Thyroid gland (tissue), 7 donors: ENCODE measurements around a stretch of chr15.

DNA sequence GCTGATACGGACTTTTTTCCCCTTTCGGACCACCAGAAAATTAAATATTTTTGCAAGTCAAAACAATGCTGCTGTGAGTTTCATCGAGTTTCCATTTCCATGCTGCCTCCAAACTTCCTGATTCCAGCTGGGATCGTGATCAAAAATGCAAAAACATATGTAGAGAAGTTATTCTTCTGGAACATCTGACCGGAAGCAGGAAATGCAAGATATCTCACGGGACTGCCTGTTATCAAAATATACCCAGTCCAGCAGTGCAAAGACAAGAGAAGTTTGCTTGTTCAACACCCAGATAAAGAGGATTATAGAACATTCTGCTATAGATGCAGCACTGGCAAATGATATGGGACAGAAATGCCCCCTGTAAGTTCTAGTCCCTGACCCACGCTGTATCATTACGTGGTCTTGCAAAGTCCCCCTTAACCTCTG, 726.7 kb upstream of the NR2F2 start:
- PRO-cap, 2 experiments = peak in 1 of 2 experiments; most common plus-strand start position 246 of the sequence (in 1); most common minus-strand start position 101 of the sequence (in 1)
- RAMPAGE, long total RNA, 5 experiments = no peak in any of the 5 experiments

GRCh38 chr15:95869822-95870455, 460.6 kb upstream of the NR2F2 start:
- PRO-cap, 2 experiments = no peak in any of the 2 experiments
- RAMPAGE, long total RNA, 5 experiments = no peak in any of the 5 experiments

DNA sequence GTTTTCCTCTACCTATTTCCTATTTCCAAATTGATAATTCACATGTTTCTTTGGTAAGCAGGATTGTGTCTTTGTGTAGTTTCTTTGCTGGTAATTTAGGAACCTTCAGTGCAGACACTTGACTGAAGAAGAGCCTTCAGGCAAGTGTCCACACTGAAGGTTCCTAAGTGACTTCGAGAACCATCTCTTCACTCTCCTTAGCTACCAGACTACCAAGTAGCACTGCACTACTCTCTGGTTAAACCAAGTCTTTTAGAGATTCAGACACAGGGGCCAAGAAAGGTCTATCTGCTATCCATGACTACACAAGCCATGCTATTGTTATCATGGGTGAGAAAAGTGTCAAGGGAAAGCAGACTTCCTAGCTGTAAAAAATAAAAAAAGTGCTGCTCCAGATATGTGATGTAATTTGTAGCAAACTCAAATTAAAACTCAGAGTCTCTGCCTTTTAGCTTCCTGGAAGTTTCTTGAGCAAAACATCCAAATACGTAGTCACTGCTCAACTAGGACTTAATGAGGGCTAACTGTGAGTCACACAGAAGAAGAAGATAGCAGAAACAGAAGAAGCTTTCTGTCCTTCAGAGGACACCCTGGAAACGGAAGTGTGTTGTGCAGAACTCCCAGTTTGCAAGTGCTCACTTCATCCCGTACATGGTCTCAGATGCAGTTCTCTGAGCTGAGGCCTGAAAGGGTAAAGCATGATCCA, 393.5 kb upstream of the NR2F2 start:
- PRO-cap, 2 experiments = no peak in any of the 2 experiments
- RAMPAGE, long total RNA, 5 experiments = no peak in any of the 5 experiments

GRCh38 chr15:96135003-96136117, 195.1 kb upstream of the NR2F2 start:
- PRO-cap, 2 experiments = no peak in any of the 2 experiments
- RAMPAGE, long total RNA, 5 experiments = no peak in any of the 5 experiments

- PRO-cap, 2 experiments = no peak in any of the 2 experiments
- RAMPAGE, long total RNA, 5 experiments = no peak in any of the 5 experiments
These were observed 168.1 kb upstream of the NR2F2 start for GRCh38 chr15:96162394-96162861.

- PRO-cap, 2 experiments = no peak in any of the 2 experiments
- RAMPAGE, long total RNA, 5 experiments = no peak in any of the 5 experiments
These were observed 159.3 kb upstream of the NR2F2 start for GRCh38 chr15:96171093-96171736.

DNA sequence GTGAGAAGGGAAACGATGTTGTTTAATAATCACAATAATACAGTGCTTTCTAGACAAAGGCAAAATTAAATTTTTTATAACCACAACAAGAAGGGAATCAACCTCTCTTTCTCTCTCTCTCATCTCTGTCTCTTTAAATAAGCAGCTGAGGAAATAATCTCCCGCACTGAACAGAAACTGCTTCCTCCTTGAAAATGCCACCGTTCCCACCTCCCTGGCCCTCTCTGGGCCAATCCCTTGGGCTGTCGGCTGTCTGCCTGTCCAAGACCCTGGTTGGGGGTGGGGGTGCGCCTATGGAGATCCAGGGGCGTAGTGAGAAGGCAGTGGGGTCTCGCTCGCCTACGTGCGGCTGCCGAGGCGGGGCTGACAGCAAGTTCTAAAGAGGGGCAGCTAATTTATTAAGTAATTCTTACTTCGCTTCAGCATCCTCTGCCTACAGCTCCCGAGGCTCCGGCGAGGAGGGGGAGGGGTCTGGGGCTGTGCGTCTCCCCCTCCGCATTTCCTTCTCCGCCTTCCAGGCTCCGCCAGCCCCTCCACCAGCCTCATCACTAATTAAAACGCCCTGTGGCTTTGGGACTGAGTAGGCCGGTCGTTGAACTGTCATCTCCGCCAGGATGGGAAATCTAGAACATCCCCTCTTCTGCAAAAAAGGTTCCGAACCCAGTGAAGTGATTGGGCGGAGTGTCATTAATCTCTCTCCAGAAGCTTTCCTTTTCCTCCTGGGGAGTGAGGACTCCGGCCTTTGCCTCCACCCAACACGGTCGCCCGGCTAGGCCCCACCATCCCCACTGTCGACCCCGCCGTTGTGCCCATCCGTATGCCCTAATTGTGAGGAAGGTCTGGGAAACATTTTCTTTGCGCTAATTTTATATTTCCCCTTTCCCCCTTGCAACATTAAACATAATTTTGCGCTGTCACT, 16.8 kb downstream of the NR2F2 start:
- PRO-cap, 2 experiments = peak in 1 of 2 experiments; most common plus-strand start position 565 of the sequence (in 1); most common minus-strand start position 550 of the sequence (in 1)
- RAMPAGE, long total RNA, 5 experiments = no peak in any of the 5 experiments

- PRO-cap, 2 experiments = peak in 1 of 2 experiments; most common plus-strand start chr15:96353286 (in 1)
- RAMPAGE, long total RNA, 5 experiments = no peak in any of the 5 experiments
These were observed 22.6 kb downstream of the NR2F2 start for GRCh38 chr15:96353165-96353523.

GRCh38 chr15:96983973-96984939, 653.8 kb downstream of the NR2F2 start:
- PRO-cap, 2 experiments = no peak in any of the 2 experiments
- RAMPAGE, long total RNA, 5 experiments = no peak in any of the 5 experiments

GRCh38 chr15:97678542-97679209, 281.8 kb upstream of the ARRDC4 start:
- PRO-cap, 2 experiments = no peak in any of the 2 experiments
- RAMPAGE, long total RNA, 5 experiments = no peak in any of the 5 experiments

- PRO-cap, 2 experiments = peak in 2 of 2 experiments; most common plus-strand start chr15:97875740 (in 1); most common minus-strand start chr15:97875620 (in 2)
- RAMPAGE, long total RNA, 5 experiments = start-site peak on the minus strand in 2 of 5 experiments, at chr15:97875617-97875717 at its widest, 41 to 63 reads per replicate
These were observed 84.8 kb upstream of the ARRDC4 start for GRCh38 chr15:97875332-97876406.

- PRO-cap, 2 experiments = no peak in any of the 2 experiments
- RAMPAGE, long total RNA, 5 experiments = no peak in any of the 5 experiments
These were observed 13.1 kb upstream of the ARRDC4 start for GRCh38 chr15:97947381-97947732.

DNA sequence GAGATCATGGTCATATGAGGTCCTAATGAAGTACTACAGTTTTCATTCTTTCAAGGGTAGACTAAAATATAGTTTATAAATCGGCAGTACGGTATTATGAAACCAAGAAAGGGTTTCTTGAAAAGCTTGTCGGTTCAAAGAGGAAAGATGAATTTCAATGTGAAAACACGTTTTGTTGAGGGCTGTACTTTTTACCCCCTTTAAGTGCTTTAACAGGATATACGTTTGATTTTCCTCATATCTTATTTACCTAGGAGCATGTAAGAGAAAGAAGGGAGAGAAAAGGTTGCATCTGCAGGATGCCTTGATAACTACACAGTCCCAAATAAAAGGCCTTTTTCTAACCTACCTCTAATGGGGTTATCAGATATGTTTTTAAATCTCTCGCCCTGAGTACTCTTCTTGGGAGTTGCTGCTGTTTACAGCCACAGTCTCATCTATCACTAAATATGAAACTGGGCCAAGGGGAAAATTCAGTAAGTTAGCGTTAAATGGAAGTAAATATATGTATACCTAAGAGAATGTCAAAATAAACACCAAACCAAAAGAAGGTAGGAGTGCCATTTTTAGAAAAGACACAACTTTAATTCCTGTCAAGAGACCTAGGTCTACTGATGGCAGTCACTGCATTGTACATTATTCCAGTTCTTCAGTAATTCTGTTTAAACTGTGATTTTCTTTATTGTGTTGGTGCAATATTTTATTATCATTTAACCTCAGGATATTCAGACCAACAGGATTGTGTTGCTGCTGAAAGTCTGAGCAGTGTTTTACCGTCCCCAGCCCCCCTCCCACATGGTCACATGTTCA, 11.4 kb downstream of the ARRDC4 start:
- PRO-cap, 2 experiments = no peak in any of the 2 experiments
- RAMPAGE, long total RNA, 5 experiments = no peak in any of the 5 experiments

GRCh38 chr15:97974246-97974986, 13.9 kb downstream of the ARRDC4 start:
- PRO-cap, 2 experiments = no peak in any of the 2 experiments
- RAMPAGE, long total RNA, 5 experiments = no peak in any of the 5 experiments

DNA sequence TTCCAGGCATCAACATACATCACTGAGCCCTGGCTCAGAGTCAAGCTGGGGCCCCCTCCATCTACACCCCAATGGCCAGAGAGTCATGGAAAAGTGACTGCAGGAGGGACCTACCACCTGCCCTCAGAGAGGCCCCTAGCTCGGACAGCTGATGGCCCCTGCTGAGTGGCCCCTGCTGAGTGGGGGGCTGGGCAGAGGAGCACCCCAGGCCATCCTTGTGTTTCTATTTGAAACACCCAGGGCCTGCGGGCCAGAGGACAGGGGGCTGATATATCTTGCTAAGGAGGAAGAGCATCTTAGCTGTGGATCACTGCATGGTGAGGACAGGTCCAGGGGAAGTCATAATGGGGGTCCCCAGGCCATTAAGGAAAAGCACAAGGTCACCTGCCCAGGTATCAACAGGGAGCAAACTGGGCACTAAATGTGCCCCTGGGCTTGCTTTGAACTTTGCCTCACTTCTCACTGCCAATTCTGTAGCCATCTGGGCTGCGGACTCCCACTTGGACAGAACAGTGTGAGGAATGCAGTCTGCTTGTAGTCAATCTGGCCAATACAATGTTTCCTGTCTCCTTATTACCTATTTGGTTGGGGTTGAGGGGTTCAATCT, 21.1 kb downstream of the ARRDC4 start:
- PRO-cap, 2 experiments = no peak in any of the 2 experiments
- RAMPAGE, long total RNA, 5 experiments = no peak in any of the 5 experiments

DNA sequence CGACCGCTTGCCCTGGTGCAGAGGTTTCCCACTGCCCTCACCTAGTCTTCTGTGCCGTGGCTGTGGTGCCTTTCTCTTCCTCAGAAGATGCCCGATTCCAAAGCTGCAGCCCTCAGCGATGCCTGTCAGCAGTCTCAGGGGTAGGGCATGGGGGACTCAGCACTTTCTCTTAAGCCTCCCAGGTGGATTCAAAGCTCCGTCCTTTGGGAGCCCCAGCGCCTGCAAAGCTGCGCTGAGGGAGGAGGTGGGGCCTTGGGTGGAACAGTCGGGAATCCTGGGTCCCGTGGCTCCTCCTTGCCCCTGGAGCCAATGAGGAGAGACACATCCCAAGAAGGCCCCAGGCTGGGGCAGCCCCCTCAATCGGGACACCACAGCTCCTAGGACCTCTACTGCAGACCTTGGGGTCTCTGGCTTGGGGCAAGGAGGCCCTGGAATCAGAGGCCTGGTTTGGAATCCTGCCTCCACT, 227.5 kb upstream of the IGF1R start:
- PRO-cap, 2 experiments = no peak in any of the 2 experiments
- RAMPAGE, long total RNA, 5 experiments = no peak in any of the 5 experiments

GRCh38 chr15:98550206-98550715, 98.1 kb upstream of the IGF1R start:
- PRO-cap, 2 experiments = no peak in any of the 2 experiments
- RAMPAGE, long total RNA, 5 experiments = no peak in any of the 5 experiments

DNA sequence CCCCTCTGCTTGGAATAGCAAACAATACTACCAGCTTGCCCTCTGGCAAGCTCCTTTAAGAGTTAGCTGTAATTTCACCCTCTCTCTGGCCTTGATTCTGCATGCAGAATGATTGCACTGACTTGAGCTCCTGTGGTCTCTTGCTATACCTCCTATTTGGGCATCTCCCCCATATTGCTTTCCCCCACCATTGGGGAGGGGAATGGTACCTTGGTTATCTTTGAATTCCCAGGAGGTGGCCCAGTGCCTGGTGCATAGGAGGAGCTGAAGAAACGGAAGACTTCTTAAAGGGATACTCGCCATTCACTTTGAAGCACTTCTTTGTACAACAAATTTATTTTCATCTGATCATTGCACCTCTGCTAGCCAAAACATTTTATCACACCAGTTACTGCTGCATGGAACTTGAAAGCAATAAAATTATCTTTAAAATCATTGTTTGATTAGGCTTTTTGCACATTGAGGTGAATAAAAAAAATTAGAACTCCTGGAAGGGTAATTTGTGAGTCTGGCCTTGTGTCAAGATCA, 12.0 kb downstream of the IGF1R start:
- PRO-cap, 2 experiments = no peak in any of the 2 experiments
- RAMPAGE, long total RNA, 5 experiments = no peak in any of the 5 experiments

DNA sequence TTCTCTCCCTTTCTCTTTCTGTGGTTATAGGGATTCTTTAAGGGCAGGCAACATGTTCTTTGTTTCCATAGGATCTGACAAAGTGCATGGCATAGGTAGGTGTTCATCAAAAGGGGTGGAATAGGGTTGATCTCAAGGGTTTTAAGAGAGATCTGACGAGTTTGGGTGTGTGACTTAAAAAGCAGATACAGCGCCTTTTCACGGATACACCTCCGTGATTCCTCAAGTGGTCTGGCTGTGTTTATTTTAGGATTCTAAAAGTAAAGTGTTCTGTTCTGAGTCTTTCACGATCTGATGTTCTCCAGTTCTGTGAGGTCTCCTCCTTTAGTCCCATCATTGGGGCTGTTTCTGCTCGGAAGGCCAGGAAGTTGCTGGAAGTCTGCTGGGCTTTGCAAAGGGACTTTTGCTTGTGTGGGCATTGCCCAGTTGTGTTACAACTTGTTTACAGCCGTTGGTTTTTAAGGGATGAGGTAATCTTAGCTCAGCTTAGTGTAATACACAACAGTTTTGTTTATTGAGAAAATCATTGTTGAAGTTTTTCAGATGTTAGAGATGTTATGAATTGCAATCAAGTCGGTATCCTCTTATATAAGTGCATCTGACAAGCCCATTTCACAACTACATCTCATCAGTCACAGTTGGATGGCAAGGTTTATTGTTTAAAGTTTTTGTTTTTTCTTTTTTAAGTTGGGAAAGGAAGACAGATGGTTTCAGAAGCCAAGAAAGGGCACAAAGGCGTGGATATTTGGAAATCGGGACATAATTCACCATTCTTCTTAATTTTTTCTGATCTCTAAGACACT, 34.9 kb downstream of the IGF1R start:
- PRO-cap, 2 experiments = peak in 1 of 2 experiments; most common plus-strand start position 287 of the sequence (in 1); most common minus-strand start position 76 of the sequence (in 1)
- RAMPAGE, long total RNA, 5 experiments = no peak in any of the 5 experiments

DNA sequence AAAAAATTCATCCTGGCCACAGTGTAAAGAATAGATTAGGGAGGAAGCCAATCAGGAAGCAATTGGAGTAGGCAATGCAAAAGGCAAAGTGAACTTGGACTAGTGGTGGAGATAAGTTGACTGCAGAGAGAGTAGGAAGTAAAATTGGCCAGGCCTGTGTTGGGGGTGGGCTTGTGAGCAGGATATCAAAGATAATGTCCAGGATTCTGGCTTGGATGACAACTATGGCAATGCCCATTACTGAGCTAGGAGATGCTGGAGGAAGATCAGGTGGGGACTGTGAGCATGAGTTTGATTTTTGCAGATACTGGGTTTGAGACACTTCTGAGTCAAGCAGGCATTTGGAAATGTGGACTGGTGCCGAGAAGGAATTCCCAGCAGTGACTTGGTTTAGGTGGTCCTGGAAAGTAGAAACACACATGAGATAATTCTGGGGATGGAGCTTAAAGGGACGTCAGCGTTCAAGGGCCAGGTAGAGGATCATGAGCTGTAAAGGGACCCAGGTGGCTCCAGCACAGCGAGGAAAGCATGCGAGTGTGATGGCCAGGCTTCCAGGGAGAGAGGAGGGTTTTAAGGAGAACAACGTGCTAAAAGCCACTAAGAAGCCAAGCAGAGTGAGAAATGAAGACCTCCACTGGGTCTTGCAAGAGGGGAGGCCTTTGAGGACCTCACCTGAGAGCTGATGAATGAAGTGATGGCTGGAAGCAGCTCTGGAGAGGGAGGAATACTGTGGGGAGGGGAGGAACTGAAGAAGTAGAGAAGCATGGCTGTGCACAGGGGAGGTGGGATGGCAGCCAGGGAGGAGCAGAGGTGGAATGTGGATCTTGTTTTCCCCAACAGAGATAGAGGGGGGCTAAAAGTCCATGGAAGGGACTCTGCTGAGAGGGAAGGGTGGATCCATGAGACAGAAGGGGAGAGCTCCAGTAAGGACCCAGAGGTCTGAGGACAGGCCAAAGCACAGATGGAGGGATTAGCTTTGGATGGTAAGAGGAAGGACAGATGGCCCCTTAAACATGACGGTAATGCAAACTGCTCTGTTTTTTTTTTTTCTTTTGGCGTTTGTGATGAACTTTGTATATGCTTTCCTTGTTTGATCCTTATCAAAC, 95.7 kb downstream of the IGF1R start:
- PRO-cap, 2 experiments = no peak in any of the 2 experiments
- RAMPAGE, long total RNA, 5 experiments = no peak in any of the 5 experiments